Renal cortical epithelial cell (primary cell): ENCODE measurements around a stretch of chr3.

DNA sequence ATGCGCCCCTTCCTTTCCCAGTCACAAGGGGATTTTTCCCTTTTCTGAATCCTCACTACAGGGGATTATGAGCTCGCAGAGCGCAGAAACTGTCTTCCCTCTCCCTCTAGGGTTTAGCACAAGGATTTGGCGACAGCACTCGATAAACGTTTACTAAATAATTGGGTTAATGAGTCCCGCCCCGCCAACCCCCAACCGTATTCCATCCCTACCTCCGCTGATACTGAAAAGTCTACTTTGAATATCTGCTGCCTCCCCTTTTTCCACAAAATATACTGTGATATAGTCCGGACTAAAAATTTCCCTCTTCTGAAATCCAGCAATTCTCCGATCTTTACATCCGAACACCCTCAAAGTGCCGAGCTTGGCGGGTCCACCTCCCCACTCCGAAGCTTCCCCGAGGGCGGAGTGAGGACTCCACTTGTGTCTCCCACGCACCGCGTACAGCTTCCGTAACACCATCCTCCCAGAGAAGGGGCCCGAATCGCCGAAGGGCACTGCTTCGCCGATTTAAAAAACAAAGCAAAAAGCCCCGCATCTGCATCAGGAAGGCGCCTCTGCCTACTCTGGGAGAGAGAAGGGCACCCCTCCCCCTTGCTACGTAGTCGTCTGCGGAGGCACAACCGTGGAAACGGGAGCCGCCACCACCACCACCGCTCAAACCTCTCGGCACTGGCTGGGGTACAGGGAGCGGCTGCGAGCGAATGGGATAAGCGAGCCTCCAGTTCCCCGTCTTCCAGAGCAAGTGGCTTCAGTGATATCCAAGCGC lies 647 bp downstream of the NCBP2 start:
- RRBS: no CpG with 5 or more reads among the region's 43 CpGs

- RRBS: no CpG with 5 or more reads among the region's 39 CpGs
Observed at GRCh38 chr3:196942850-196943502, 502 bp downstream of the NCBP2AS2 start.

DNA sequence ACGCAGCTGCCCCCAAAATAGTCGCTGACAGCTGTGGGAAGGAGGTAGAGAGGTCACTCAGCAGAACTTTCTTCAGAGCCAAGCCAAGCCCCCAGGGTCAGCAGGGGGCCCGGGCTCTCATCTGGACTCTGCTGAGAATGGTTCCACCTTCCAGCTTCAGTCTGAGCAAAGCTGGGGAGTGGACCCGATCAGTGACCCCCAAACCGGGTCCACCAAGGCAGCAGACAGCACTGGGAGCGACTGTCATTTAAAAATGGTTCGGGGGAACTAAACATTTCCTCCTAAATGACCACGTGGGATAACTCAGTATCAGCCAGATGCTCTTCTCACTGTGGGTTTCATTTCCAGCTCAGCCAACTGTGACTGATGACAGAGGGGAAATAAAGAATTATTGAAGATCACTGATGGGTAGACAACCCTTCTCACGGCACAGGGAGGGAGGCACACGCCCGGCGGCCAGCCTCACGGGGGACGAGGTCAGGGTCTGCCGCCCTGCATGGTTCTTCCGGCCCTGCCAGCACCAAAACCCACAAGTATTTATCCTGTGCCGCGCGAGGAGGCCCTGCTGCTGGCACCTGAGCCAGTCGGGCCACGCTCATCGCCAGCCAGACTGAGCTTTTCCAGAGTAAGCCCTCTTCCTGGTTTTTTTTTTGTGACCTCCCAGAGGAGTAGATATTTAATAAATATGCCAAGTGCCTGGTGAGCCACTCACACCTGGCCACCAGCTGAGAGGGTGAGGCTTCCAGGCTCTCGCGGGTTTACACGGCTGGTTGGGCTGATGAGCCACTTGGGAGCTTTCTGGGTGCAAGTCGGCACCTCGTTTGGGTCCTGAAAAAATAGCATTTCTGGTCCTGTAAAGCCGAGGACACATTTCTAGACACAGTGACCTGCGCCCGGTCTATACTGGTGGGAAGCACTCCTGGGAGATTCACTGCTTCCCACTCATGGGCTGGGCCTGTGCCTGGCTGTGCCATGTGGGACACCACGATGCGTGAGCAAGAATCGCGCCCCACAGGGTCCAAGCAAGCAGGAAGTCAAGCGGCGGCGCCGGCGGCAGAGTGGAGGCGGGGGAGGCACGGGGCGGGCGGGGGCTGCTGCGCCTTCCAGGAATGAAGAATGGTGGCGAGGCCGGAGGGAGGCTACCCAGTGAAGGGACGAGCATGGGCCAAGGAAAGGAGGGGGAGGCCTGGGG lies 6.1 kb downstream of the MELTF start:
- RRBS: 8% methylated on average over 12 of the region's 47 CpGs

DNA sequence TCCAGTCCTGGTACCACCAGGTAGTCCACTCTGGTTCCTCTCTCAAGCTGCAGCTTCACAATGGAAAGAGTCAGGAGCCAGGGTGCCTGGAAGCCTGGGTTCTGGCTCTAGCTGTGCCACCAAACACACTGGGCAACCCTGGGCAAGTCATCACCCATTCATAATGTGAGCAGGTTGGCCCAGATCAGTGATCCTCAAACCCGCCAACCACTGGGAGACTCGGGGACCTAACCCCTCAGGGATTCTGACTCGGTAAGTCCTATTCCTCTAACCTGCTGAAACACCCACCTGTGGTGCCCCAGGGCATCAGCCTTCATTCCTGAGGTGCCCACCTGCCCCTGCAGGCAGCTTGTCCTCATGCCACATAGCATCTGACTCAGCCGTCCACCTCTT lies 9.2 kb downstream of the BDH1 start:
- RRBS: no CpG with 5 or more reads among the region's 4 CpGs

DNA sequence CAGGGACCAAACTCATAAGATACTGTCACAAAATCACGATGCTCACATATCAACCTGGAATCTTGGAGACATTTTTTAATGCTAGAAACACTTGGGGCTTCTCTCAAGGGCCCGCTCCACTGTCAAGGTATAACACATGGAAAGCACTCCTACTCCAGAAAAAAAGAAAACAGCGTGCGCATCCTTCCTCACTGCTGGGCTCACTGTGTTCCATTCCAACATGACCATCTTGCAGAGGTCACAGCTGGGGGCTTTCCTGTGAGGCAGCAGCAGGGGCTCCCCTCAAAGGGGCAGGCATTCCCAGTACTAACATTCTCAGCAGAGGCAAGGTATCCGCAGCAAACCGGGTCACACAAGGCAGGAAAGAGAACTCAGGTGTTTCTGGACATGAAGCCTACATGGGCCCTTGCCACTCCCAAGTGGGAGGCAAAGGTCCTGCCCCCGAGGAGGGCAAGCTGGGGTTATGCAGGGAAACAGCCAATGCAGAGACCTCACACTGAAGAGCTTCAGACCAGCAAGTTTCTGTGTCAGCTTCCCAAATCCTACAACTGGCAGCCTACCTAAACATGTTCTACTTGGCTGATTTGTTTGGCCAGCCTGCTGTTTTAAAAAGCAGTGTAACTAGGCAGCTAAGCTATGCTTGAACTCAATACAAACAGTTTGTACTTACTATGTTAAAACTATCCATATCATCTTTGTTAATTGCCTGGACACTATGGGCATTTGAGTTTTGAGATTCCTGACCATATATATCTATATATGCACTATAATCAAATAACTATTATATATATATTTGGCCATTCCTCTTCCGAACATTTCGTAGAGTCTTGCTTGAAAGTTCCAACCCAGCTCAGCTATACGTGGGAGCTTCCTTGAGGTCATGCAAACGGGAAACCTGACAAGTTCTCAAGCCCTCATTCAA lies 6.3 kb downstream of the BDH1 start:
- RRBS: no CpG with 5 or more reads among the region's 11 CpGs

- RRBS: no CpG with 5 or more reads among the region's 7 CpGs
Observed at GRCh38 chr3:197792039-197792305, 918 bp downstream of the LRCH3 start.

DNA sequence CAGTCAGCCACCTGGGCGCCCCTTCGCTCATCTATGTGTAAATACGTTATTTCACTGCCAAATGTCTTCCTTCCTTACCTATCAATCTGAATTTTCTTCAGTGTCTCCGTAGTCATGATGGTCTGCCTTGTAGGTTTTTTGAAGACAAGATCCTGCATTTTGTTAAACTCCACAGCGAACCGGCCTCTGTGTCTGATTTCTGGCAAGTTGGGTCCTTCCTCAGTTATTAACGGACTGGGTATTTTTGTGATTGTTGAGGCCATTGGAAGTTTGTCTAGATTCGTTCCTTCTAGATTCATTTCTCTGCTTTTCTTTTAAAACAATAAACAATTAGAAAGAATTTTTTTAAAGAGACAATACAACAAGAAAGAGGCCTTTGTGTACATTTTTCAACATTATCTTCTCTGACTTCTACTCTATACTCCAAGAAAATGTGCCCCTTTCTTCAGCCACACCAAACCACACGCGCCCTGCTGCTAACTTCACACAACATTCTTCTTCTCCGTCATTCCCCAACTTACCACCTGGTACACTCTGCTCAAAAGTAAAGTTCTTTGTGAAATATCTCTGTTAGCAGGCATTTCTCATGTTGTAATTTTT lies 11.4 kb upstream of the RPL35A start:
- RRBS: no CpG with 5 or more reads among the region's 11 CpGs

GRCh38 chr3:198038863-198039432 lies 78.9 kb downstream of the LMLN start:
- RRBS: no CpG with 5 or more reads among the region's 3 CpGs